ENCODE data around the gene CBY1.

DNA sequence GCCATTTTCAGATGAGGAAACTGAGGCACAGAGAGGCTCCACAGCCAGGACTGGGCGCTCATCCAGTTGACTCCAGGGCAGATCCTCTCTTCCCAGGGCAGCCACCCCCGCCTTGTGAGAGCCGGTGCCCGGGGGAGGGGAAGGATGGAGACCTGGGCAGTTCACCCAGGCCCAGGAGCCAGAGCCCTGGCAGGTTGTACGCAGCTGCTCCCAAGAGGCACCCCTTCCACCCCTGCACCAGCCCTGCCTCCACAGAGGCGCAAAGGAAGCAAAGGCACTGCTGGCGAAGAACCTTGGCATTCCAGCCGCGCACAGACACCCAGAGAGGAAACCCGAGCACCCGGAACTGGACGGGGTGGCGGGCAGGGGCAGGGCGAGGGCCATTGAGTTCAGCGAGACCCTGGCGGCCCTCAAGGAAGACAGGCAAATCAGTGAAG is 17.8 kb upstream of the PICK1 start:
- RRBS: no CpG with 5 or more reads among the region's 16 CpGs

GRCh38 chr22:38098399-38099084 is 11.9 kb downstream of the BAIAP2L2 start:
- RRBS: no CpG with 5 or more reads among the region's 7 CpGs

GRCh38 chr22:38112320-38112913 is 1.9 kb upstream of the BAIAP2L2 start:
- RRBS: 89% methylated on average over 5 of the region's 25 CpGs

- RRBS: no CpG with 5 or more reads among the region's 15 CpGs
Measured at GRCh38 chr22:38221182-38221523, 19.4 kb downstream of the MAFF start.

- RRBS: no CpG with 5 or more reads among the region's 9 CpGs
Measured at GRCh38 chr22:38246674-38247335, 26.0 kb downstream of the TMEM184B start.

GRCh38 chr22:38257196-38257790 is 15.5 kb downstream of the TMEM184B start:
- RRBS: no CpG with 5 or more reads among the region's 18 CpGs

GRCh38 chr22:38260767-38261456 is 11.9 kb downstream of the TMEM184B start:
- RRBS: no CpG with 5 or more reads among the region's 13 CpGs

- RRBS: no CpG with 5 or more reads among the region's 11 CpGs
Measured at GRCh38 chr22:38270544-38271197, 2.1 kb downstream of the TMEM184B start.

DNA sequence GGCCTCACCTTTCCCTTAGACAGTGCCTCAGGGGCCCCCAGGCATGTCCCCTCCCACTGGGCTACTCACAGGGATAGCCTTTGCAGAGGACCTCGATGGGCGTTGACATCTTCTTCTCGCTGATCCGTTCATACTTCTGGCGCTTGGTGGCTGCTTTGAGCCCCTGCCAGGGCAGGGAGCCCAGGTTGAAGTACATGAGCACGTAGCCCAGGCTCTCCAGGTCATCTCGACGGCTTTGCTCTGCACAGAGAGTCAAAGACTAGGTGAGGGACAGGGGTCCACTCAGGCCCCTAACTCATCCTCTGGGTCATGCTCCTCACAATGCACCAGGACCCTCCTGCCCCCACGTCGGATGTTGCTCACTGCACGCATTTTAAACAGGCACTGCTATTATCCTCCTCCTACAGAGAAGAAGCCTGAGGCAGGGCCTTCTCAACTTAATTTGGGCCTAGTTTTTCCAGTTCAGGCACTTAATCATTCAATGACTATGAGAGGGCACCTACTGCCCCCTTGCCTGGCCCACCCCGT is 17.3 kb downstream of the CSNK1E start:
- RRBS: no CpG with 5 or more reads among the region's 12 CpGs

DNA sequence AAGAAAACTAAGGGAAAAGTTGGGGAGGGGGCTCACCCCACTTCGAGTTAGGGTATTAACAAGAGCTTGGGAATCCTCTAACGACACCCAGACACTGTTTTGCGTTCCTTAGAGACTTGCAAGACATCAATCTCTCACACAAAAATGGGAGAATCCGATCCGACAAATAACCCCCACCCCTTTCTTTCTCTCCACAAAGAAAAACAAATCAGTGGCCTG is 898 bp downstream of the CSNK1E start:
- RRBS: no CpG with 5 or more reads among the region's 5 CpGs

DNA sequence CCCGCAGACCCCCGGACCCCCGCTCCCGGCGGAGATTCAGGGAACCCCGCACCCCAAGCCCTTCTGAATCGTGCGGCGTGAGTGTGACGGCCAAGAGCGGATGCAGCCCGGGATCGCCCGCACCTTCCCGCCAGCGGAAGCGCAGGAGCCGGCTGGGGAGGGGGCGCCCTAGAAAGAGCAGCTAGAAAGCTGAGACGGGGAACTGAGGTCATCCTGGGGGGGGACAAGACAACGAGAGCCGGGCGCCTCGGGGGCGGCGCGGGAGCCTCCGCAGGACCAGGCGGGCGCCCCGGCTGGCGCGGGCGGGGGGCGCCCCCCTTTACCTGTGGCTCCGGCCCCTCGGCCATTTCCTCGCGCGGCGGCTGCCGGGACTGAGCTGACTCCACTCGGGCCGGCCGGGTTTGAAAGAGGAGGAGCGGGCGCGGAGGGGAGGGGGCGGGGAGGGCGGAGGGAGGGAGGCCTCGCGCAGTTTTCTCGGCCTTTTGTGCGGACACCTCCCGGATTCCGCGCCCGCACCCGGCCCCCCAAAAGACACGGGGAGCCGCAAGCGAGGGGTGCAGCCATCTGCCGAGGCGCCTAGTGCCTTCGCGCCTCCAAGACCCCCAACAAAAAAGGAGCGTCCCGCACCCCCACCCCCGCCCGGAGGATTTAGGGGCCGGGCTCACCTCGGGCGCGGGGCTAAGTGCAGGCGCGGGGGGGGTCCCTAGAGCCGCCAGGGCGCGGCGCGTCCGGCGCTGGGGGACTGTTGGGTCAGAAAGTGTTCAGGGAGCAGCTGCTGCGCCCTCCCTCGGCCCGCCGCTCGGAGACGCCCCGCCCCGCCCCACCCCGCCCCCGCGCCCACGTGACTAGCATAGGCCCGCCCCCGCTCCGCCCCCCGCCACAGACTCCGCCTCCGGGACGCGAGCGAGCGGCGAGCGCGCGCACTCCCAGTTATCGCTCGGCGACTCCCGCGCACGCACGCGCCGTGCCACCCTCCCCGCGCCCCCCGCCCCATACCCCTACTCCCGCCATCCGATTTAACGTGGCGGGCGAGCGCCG is 56.6 kb downstream of the KCNJ4 start:
- RRBS: 1% methylated on average over 24 of the region's 128 CpGs

- RRBS: no CpG with 5 or more reads among the region's 17 CpGs
Measured at GRCh38 chr22:38422918-38423571, 32.0 kb downstream of the KCNJ4 start.

GRCh38 chr22:38468363-38468814 is 493 bp downstream of the KDELR3 start:
- RRBS: no CpG with 5 or more reads among the region's 14 CpGs

DNA sequence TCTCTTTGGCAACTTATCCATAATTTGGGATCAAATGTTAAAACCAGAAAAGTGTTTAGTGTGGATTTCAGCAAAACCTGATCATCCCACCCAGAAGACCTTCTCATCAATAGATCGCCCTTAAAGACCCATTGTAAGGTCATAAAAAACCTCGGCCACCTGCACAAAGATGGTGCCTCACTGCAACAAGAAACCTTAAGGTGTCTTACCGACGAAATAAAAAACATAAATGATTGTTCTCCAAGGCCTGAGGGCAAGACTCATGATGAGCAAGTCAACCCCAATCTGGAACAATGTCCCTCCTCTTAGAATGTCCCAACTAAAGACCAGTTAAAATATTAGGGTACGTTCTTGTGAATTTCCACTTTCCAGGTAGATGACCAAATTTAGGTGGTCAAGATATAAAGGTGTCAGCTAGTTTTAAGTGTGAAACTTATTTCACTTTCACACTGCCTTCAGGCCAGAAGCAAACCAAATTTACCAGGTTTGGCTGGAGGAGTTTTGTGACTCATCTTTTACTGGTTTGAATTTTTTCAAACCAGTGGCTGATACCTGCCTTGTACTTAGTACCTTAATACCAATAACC is 14.8 kb downstream of the KDELR3 start:
- RRBS: no CpG with 5 or more reads among the region's 5 CpGs

GRCh38 chr22:38504505-38505111 is 1.5 kb downstream of the DDX17 start:
- RRBS: no CpG with 5 or more reads among the region's 21 CpGs

GRCh38 chr22:38505112-38506130 is 690 bp downstream of the DDX17 start:
- RRBS: 1% methylated on average over 40 of the region's 88 CpGs

- RRBS: 2% methylated on average over 30 of the region's 73 CpGs
Measured at GRCh38 chr22:38656196-38657167, at the start of gene CBY1. CBY1 (plus strand) TSS chr22:38656638.

- RRBS: no CpG with 5 or more reads among the region's 12 CpGs
Measured at GRCh38 chr22:38684540-38685603, 3.1 kb downstream of the TOMM22 start.

GRCh38 chr22:38734433-38735273 is 21.1 kb downstream of the SUN2 start:
- RRBS: no CpG with 5 or more reads among the region's 14 CpGs

DNA sequence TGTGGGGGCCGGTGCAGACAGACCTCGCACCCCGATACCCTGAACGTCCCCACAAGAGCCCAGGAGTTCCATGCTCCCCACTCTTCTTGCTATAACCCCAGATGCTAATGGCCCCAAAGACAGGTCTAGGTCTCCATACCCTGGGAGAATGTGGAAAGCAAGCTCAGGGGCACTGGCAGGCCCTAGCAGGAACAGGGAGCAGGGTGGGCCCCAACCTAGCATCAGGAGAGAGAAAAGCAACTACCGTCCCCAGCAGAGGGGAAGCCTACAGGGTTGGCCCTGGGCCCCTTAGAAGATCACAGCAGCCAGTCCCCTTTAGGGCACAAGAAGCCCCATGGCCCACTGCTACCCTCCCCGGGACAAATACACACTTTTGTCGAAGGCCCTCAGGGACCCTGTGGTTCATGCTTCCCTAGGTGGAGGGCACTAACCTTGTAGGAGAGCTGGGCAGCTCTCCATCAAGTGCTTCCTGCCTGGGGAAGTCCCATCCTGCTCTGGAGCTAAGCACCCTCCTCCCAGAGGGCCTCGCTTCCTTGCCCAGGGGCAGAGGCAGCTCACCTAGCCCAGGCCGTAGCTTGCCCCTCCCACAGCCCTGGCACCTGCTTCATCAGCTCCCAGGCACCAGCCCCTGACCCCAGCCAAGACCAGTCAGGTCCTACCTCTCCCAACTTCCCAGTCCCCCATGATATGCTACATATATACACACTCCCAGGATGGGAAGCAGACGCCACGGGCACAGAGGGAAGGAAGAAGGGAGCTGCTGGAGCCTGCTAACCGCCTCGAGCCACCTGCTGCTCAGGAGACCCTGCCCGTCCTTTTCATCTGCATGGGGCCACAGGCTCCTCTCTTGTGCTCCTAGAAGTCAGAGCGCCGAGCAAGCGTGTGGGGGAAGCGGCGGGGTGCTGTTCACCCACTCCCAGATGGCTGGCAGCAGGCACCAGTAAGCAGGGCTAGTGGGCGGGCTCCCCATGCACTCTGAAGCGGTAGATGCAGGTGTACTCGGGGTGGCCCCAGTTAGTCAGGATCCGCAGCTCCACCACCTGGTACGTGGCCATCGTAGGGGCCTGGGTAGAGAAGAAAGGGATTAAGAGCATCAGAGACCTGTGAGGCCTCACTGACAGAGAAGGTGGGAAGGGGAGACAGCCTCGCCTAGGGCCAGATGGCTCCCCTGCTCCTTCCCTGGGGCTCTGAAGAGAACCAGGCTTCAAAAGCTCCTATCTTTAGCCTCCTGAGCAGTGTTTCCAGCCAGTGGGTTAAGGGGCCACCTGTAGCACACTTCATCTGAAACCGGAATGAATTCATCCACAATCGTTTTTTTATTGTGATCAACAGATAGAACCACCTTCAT is 20.0 kb downstream of the SUN2 start:
- RRBS: no CpG with 5 or more reads among the region's 28 CpGs

Measured in AG08470 (cell line).